Uterus (tissue), 7 donors: ENCODE data around the genes TCAP and ZPBP2.

DNA sequence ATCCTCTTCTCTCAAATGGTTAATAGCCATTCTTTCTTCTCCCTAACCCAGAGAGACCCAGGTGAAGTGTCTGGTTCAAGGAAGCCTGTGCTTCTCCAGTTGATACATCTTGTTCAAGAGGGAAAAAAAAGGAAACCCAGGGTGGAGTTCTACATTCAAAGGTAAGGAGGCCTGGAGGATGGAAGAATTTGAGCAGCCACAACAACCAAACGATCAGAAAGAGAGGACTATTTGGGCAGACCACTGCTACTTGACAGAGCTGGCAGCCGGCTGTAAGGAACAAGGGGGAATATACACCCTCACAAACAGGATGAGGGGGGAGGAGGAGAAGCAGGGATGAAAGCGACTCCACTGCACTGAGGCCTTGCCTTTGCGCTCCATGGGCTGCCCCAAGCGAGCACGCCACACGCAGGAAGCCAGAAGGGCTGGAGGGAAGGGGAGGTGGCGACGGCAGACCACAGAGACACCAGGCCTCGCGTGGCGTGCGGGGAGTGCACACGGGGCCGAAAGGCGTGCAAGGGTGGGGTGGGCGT, 680 bp downstream of the PIP4K2B start:
- PRO-cap, 4 experiments, result peak in 1 of 4 experiments; most common plus-strand start position 419 of the sequence (in 1)
- RAMPAGE, long total RNA, 2 experiments, result no peak in any of the 2 experiments
- RRBS, result no CpG with 5 or more reads among the region's 17 CpGs

DNA sequence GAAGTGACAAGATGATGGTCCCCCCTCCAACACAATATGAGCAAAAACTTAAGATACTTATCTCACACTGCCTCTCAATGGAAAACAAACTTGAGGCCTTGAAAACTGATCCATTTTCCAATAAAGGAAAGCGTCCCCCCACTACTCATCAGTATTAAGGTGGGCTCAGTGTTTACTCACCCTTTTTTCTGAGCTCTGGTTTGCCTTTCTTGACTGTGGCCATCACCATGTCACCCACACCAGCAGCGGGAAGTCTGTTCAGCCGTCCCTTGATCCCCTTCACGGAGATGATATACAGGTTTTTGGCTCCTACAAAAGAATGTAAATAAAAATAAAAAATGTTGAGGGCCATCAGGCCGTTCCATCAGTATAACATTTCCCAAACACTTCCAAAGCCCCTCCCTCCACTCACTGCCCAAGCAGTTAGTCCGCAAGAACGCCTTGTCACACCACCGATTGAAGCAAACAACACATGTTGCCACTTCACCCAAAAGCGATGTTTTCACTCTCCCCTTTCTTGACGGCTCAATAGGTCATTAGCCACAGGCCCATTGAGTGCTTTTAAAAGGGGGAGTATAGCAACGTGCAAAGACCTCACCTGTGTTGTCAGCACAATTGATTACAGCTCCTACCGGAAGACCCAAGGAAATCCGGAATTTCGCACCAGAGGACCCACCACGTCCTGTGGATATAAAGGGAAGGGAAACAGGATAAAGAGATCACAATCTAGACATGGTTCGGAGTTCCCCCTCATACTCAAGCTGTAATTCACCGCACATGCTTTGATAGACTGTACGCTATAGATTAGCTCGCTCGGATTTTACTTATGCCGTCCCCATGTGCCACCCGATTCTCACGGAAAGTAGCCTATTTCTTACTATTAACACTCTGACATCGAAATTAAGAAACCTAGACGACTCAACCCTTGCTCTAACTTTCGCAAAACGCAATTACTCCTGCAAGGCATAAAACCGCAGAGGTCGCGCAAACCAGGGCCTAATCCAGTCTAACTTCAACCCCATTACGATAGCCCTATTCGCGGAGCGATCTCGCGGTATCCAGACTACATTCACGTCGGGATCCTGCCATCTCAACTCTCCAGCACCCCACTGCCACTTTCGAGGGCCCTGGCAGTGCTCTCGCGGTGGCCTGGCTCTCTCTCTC, 715 bp downstream of the RPL23 start:
- PRO-cap, 4 experiments, result peak in 4 of 4 experiments; most common plus-strand start position 1,115 of the sequence (in 3); most common minus-strand start position 993 of the sequence (in 1)
- RAMPAGE, long total RNA, 2 experiments, result start-site peak on the minus strand in 1 of 2 experiments, centred at positions 260 to 639 of the sequence, 199 to 226 reads per replicate
- RRBS, result no CpG with 5 or more reads among the region's 41 CpGs

GRCh38 chr17:38871962-38872635, 2.2 kb downstream of the LASP1 start:
- PRO-cap, 4 experiments, result no peak in any of the 4 experiments
- RAMPAGE, long total RNA, 2 experiments, result no peak in any of the 2 experiments
- RRBS, result no CpG with 5 or more reads among the region's 5 CpGs

GRCh38 chr17:38893194-38894078, 23.6 kb downstream of the LASP1 start:
- PRO-cap, 4 experiments, result no peak in any of the 4 experiments
- RAMPAGE, long total RNA, 2 experiments, result no peak in any of the 2 experiments
- RRBS, result no CpG with 5 or more reads among the region's 12 CpGs

GRCh38 chr17:39193419-39193865, 4.0 kb downstream of the CACNB1 start:
- PRO-cap, 4 experiments, result no peak in any of the 4 experiments
- RAMPAGE, long total RNA, 2 experiments, result no peak in any of the 2 experiments
- RRBS, result no CpG with 5 or more reads among the region's 9 CpGs

DNA sequence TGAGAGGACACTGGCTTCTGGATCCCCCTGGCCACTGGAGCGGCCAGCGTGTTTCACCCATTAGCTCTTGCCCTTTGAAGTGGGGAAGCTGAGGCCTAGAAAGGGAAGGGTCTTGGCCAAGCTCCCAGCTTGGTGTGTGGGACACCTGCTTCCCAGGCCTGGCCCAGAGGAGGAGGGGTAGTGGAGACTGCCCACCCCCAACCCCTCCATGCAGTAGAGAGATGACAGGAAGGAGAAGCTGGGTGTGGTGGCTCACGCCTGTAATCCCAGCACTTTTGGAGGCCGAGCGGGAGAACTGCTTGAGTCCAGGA, 6.4 kb downstream of the RPL19 start:
- PRO-cap, 4 experiments, result no peak in any of the 4 experiments
- RAMPAGE, long total RNA, 2 experiments, result no peak in any of the 2 experiments
- RRBS, result no CpG with 5 or more reads among the region's 5 CpGs

DNA sequence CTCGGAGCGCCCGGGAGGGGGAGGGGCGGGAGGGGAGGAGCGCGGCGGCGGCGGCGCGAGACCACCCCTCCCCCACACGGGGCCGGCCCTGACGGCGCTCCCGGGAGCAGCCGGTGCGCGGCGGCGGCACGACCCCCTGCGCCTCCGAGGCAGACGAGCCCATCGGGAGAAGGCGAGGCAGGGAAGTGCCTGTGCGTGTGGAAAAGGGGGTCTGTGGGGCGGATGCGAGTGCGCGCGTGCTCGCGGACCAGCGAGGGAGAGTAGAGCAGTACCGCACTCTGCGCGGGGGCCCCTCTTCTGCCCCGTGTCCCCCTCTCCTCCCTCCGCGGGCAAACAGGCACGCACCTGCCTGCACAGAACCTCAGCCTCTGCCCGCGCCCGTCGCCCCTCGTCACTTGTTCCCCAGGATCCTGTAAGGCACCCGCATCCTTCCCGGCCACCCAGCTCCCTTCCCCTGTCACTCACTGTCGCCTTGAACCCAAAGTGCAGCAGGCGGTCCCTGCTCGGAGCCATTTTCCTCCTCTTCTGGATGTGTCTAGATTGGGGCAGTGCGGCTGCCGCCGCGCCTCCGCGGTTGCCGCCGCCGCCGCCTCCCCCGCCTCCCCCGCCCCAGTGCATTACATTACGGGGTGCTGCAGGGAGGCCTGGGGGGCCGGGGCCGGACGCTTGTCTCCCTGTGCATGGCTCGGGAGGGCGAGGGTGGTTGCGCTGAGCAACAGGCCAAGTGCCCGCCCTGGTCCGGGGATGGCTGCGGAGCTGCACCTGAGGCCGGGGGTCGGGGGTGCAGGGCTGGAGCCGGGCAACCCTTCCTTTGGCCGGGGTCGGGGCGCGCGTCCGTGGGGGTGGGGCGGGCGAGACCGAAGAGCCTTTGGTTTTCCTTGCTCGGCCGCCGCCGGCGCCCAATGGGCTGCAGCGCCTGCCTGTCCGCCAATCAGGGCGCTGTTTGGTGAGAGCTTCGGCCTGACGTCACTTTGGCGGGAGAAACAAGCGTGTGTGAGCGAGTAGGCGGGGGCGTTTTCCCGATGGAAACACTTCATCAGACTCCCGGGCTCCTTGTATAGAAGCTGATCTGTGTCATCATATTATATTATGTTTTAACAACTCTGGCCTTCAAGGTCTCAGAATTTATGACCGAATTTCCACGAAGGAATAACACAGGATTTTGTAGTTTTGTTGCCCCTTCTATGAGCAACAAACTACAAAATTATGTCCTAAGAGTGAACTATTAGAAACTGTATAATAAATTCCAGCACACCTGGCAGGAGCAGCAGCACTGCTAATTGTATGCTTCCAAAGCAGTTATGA, 734 bp upstream of the FBXL20 start:
- PRO-cap, 4 experiments, result peak in 4 of 4 experiments; most common plus-strand start position 75 of the sequence (in 2); most common minus-strand start position 904 of the sequence (in 4)
- RAMPAGE, long total RNA, 2 experiments, result no peak in any of the 2 experiments
- RRBS, result 2% methylated on average over 27 of the region's 106 CpGs

DNA sequence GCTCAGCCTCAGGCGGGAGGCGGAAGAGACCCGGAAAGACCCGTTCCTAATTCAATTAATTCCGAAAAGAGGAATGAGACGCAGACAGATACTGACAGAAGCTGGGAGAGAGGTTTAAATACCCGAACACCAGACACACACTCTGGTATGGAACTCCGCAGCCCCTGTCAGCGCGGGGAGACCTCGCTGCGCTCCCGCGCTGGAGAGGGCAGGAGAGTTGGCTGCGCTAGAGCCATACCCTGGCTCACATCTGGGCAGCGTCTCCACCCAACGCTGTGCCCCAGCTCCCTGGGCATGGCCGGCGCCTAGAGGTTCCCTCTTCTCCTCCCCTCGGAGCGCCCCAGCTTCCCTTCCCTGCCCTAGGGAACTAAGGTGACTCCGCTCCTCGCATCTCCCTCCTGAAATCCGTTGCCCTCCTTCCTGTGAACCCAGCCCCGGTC, 8.0 kb downstream of the NEUROD2 start:
- PRO-cap, 4 experiments, result no peak in any of the 4 experiments
- RAMPAGE, long total RNA, 2 experiments, result no peak in any of the 2 experiments
- RRBS, result no CpG with 5 or more reads among the region's 25 CpGs

DNA sequence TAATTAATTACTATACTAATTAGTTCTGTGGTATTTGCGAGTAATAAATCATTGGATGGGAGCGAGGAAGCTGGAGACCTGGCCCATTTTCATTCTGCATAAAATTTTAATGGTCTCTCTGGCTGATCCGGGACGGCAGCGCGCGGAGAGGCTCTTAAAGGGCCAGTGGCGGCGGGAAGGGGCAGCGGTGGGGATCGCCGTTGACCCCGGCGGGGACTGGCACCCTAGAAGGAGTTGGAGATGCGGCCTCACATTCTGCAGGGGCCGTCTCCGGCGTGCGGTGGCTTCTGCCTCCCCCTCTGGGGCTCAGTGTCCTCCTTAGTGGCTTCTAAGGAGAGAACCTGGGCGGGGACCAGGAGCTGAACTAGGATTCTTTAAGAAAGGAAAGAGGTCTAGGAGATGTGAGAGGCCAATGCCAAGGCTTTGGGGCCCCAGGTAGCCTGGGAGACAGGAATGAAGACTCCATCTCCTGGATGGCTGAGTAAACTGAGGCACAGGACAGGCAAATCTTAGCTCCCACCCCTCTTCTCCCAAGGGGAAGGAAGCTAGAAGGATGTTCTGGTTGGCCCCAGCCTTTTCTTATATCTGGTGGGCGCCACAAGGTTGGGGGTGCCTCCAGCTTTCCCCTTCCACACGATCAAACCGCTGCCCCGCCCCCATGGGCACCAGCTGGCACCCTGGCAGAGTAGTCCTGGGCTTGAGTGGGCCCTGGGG, 8.1 kb upstream of the PPP1R1B start:
- PRO-cap, 4 experiments, result no peak in any of the 4 experiments
- RAMPAGE, long total RNA, 2 experiments, result no peak in any of the 2 experiments
- RRBS, result 3% methylated on average over 13 of the region's 24 CpGs

DNA sequence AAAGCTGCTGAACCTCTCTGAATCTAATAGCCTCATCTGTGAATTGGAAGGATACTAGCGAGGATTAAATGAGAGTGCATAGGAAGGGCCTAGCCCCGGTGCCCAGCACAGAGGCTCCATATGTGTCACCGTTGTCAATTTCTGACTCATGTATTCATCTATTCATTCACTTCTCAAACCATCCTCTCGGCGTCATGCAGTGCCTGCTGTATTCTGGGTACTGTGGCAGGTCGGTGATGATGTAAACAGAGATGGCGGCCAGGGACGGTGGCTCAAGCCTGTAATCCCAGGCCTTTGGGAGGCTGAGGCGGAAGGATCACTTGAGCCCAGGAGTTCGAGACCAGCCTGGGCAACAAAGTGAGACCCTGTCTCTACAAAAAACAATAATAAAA, 4.4 kb upstream of the PPP1R1B start:
- PRO-cap, 4 experiments, result no peak in any of the 4 experiments
- RAMPAGE, long total RNA, 2 experiments, result no peak in any of the 2 experiments
- RRBS, result no CpG with 5 or more reads among the region's 10 CpGs

GRCh38 chr17:39638142-39638812, 1.3 kb downstream of the STARD3 start:
- PRO-cap, 4 experiments, result no peak in any of the 4 experiments
- RAMPAGE, long total RNA, 2 experiments, result no peak in any of the 2 experiments
- RRBS, result no CpG with 5 or more reads among the region's 9 CpGs

- PRO-cap, 4 experiments, result no peak in any of the 4 experiments
- RAMPAGE, long total RNA, 2 experiments, result no peak in any of the 2 experiments
- RRBS, result no CpG with 5 or more reads among the region's 6 CpGs
Measured at GRCh38 chr17:39639603-39640124, 2.7 kb downstream of the STARD3 start.

DNA sequence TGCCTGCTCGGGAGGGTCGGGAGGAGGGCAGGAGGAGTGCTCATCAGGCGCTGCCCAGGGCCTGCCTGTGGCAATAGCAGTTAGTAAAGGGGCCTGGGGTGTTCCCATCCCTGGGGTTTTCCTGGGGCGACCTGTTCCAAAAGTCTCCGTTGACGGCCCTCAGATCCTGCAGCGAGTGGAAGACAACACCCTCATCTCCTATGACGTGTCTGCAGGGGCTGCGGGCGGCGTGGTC, 4.6 kb upstream of the TCAP start:
- PRO-cap, 4 experiments, result no peak in any of the 4 experiments
- RAMPAGE, long total RNA, 2 experiments, result no peak in any of the 2 experiments
- RRBS, result no CpG with 5 or more reads among the region's 11 CpGs

GRCh38 chr17:39665099-39665541, at the start of gene TCAP:
TCAP (plus strand) TSS chr17:39665349.
- PRO-cap, 4 experiments, result peak in 1 of 4 experiments; most common plus-strand start chr17:39665371 (in 1)
- RAMPAGE, long total RNA, 2 experiments, result no peak in any of the 2 experiments
- RRBS, result 32% methylated on average over 3 of the region's 12 CpGs

- PRO-cap, 4 experiments, result no peak in any of the 4 experiments
- RAMPAGE, long total RNA, 2 experiments, result no peak in any of the 2 experiments
- RRBS, result no CpG with 5 or more reads among the region's 13 CpGs
Measured at GRCh38 chr17:39672900-39673363, 4.7 kb downstream of the PNMT start.

DNA sequence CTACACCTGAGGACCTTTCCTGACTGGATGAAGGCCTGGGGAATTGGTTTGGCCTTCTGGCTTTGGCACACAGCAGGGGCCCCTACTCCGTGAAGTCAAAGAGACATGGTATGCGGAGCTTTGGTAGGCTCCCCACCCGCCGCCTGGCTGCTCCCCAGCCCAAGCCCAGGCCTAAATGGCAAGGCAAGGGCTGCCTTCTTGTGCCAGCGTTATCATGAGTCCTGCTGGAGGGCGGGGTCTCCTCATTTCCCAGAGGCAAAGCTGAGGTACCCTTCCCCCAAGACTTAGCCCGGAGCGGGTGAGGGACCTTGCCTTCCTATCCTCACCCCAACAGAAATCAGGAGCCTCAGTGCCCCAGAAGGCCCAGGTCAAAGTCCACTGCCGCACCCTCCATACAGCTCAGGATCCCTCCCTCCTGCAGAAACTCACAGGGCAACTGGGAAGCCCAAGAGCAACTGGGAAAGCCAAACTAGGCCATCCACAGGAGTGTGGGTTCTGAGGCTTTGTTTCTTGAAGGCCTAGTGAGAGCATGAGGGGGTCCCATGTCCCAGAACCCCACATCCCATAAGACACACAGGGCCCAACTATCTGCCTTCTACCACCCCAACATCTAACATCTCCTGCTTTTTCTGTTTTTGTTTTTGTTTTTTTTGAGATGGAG, 9.4 kb downstream of the PGAP3 start:
- PRO-cap, 4 experiments, result no peak in any of the 4 experiments
- RAMPAGE, long total RNA, 2 experiments, result no peak in any of the 2 experiments
- RRBS, result no CpG with 5 or more reads among the region's 9 CpGs

GRCh38 chr17:39695999-39696548, 3.8 kb upstream of the ERBB2 start:
- PRO-cap, 4 experiments, result no peak in any of the 4 experiments
- RAMPAGE, long total RNA, 2 experiments, result no peak in any of the 2 experiments
- RRBS, result no CpG with 5 or more reads among the region's 11 CpGs

DNA sequence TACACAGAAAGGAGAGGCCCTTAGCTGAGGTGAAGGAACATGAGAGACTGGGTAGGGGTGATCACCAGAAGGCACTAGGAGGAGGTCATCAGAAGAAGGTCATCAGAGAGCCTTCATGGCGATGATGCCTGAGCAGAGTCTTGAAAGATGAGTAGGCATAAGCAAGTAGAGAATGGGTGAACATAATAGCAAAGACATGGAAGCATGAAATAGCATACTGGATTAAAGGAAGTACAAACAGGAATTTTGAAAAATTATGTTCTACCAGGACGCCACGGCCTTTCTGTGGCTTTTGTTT, 2.9 kb downstream of the IKZF3 start:
- PRO-cap, 4 experiments, result no peak in any of the 4 experiments
- RAMPAGE, long total RNA, 2 experiments, result no peak in any of the 2 experiments
- RRBS, result no CpG with 5 or more reads among the region's 3 CpGs

- PRO-cap, 4 experiments, result no peak in any of the 4 experiments
- RAMPAGE, long total RNA, 2 experiments, result no peak in any of the 2 experiments
- RRBS, result 19% methylated on average over 8 of the region's 93 CpGs
Measured at GRCh38 chr17:39867496-39868793, at the start of gene ZPBP2. ZPBP2 (plus strand) TSS chr17:39868202.

GRCh38 chr17:39904535-39905162, 13.8 kb downstream of the GSDMB start:
- PRO-cap, 4 experiments, result no peak in any of the 4 experiments
- RAMPAGE, long total RNA, 2 experiments, result no peak in any of the 2 experiments
- RRBS, result no CpG with 5 or more reads among the region's 7 CpGs